GM06990 (cell line): ENCODE results near the genes FAM219A, DCTN3 and C9orf131.

GRCh38 chr9:33256744-33257229 is 7.7 kb downstream of the BAG1 start:
- RRBS, result no CpG with 5 or more reads among the region's 4 CpGs

- RRBS, result no CpG with 5 or more reads among the region's 13 CpGs
Measured at GRCh38 chr9:33348898-33350144, 53.0 kb downstream of the AQP7 start.

DNA sequence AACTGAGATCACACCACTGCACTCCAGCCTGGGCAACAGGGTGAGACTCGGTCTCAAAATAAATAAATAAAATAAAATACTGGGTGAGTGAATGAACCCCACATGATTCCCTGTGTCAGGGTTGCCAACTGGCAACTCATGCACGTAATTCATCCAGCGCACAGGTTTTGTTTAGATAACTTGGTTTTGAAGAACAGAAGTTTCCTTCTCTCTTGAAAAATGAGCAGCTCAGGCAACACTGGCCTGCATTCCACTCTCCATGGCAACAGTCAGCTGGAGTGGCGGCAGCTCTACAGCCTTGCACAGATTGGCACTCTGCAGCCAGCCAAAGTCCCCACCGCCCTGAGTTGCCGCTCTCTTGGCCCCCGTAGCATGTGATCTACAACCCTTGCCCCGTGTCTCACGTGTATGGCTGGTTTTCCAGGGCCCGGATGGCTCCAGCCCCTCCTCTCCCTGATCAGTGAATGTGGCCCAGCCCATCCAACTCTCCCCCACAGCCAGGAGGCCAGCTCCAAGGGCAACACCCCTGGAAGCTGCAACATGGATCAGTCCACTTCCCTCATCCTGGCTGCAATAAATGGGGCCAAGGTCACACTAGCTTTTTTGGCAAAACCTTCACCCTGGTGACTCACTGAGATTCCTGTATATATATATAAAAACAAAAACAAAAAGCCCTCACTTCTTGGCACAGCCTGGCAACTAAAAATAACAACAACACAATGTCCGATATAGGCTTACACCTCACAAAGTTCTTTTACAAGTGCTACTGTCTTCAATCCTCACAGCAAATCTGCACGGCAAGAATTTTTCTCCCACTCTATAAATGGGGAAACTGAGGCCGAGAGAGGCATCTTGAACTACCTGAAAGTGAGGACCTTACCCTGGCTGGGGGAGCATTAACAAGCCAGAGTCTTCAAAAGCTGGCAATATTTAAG is 11.0 kb downstream of the AQP7 start:
- RRBS, result no CpG with 5 or more reads among the region's 13 CpGs

DNA sequence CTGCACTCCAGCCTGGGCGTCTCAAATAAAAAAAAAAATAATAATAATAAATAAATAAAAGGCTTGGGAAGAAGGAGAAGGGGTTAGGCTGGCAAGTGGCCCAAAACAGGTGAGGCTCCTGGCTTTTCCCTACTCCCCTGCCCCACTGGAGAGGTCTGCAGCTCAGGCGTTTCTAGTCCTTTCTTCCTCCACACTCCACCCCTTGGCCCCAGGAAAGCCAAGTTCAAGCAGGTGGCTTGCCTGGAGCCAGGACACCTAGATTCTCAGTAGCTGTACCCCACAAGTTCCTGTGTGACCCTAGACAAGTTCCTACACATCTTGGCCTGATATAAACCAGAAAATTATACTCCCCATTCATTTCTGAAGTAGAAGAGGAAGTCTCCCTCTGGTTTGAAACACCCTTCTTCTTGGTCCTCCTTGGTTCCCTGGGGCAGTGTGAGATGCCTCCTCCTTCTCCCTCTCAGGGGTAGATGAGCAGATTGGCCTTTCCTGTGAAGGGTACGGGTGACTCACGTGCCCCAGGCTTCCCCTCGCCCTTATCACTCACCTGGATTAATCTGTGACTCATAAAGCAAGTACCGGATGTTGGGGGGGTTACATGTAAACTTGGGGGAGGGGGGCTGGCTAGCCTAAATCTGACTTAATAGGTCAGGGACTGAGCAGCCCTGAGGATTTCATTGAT is 10.9 kb upstream of the AQP3 start:
- RRBS, result no CpG with 5 or more reads among the region's 6 CpGs

DNA sequence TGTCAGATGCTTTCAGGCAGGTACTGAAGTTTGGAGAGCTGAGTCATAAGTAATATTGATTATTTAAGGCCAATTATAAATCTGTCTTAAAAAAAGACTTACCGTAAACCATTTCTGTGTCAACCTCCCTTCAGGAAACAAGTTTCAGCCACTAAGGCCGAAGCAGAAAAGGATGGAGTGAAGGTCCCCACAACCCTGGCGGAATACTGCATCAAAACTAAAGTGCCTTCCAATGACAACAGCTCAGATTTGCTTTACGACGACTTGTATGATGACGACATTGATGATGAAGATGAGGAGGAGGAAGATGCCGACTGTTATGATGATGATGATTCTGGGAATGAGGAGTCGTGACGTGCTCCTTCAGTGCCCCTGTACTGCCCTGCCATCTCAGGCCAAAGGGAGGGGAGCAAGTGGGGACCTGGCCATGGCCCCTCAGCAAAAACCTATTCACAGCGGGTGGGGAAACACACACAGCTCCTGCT is 100.0 kb downstream of the UBE2R2 start:
- RRBS, result no CpG with 5 or more reads among the region's 10 CpGs

- RRBS, result no CpG with 5 or more reads among the region's 11 CpGs
Measured at GRCh38 chr9:33917369-33918245, 100.6 kb downstream of the UBE2R2 start.

DNA sequence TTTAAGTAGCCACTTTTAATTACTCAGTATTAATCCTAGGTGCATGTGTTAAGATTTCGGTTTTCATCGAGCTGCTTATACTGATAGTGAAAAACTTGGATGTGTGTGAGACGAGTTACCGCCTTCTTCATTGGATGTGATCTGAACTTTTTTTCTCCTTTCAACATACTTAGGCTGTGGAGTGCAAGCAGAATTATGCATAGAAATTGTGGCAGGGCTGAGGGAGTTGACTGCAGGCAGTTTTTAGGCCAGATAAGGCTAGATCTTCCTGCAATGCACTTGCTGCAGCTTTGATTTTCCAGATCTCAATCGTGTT is 101.2 kb downstream of the UBE2R2 start:
- RRBS, result no CpG with 5 or more reads among the region's 5 CpGs

DNA sequence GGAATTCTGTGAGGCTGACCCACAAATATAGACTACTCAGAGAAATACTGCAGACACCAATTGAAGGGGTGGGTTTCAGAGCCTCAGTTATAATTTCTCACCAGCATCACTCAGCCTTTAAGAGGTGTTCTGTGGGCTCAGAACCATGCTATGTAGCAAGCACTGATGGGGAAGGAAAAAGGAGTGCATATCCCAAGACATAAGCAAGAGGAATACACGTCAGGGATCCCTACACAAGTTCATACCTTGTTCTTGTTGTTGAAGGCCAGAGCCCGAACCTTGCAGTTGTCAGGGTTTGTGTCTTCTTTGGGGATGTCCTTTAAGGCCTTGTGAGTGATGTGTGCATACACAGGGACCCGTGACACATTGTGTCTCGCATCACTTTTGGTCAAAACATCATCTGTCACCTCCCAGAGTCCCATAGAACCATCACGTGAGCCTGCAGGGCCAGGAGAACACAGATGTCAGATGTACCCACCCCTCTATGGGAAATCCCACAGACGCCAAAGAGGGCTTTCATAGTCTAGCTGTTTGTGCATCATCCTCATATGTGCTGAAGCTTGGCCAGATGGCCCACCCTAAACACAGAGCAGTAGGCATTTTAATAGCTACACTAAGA is 28.3 kb downstream of the DCAF12 start:
- RRBS, result no CpG with 5 or more reads among the region's 6 CpGs

DNA sequence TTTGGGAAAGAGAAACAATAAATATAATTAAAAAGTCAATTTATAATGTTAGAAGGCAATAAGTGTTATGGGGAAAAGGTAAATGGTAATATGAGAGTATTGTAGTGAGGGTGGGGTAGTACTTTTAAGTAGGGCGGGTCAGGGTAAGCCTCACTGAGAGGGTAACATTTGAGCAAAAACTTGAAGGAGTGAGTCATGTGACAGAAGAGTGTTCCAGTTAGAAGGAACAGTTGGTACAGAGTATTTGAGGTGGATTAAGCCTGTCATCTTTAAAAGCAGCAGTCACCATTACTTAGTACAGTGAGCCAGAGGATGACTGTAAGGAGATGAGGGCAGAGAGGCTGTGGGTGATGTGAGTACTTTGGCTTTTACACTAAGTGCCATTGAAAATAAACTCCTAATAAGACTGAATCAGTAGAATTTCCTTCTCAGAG is 54.8 kb downstream of the UBAP1 start:
- RRBS, result no CpG with 5 or more reads among the region's 1 CpG

GRCh38 chr9:34290949-34291378 is 38.1 kb downstream of the KIF24 start:
- RRBS, result no CpG with 5 or more reads among the region's 2 CpGs

GRCh38 chr9:34334080-34334867 is 4.9 kb downstream of the NUDT2 start:
- RRBS, result no CpG with 5 or more reads among the region's 3 CpGs

GRCh38 chr9:34458019-34459213 is at the start of gene FAM219A:
Gene FAM219A (minus strand): TSS chr9:34458570.
- RRBS, result 4% methylated on average over 47 of the region's 103 CpGs

DNA sequence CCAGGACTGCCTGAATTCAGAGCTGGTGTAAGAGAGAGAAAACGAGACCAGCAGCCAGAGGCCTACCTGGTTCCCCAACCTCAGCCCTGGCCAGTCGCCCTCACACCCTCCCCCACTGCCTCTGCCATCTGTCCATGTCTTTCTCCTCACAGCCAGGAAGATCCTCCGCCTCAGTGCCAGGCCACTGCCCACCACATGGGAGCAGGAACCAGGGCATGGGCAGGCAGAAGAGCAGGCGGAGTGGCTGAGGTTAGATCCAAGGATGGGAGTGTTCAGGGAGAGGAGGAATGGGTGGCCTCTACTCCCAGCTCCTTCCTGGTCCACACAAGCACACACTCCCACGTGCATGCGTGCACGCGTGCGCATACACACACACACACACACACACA is 18.3 kb downstream of the CNTFR start:
- RRBS, result no CpG with 5 or more reads among the region's 9 CpGs

- RRBS, result 4% methylated on average over 11 of the region's 49 CpGs
Measured at GRCh38 chr9:34619670-34620973, at the start of gene DCTN3. Gene DCTN3 (minus strand): TSS chr9:34620495.

DNA sequence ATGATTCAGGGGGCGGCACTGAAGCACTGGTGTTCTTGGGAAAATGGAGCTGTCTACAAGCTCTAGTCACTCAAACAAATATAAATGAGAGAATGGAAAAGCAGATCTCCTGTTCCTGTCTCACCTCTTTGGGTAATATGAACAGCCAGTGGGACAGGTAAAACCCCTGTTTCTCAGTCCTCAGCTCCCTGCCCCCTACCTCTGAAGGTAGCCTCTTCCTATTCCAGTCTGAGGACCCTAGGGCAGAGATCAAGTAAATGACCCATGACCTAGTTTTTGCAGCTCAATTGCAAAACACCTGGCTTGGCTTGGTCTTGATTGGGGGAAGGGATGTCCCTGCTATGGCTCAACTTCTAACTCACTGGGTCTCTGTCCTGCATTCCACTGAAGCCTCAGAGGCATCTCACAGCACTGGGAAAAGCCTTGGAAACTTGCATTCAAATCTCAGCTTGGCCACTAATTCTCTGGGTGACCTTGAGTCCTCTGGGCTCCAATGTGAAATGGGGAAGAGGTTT is 1.7 kb upstream of the GALT start:
- RRBS, result no CpG with 5 or more reads among the region's 1 CpG

GRCh38 chr9:34986288-34987205 is 3.0 kb upstream of the DNAJB5 start:
- RRBS, result no CpG with 5 or more reads among the region's 12 CpGs

DNA sequence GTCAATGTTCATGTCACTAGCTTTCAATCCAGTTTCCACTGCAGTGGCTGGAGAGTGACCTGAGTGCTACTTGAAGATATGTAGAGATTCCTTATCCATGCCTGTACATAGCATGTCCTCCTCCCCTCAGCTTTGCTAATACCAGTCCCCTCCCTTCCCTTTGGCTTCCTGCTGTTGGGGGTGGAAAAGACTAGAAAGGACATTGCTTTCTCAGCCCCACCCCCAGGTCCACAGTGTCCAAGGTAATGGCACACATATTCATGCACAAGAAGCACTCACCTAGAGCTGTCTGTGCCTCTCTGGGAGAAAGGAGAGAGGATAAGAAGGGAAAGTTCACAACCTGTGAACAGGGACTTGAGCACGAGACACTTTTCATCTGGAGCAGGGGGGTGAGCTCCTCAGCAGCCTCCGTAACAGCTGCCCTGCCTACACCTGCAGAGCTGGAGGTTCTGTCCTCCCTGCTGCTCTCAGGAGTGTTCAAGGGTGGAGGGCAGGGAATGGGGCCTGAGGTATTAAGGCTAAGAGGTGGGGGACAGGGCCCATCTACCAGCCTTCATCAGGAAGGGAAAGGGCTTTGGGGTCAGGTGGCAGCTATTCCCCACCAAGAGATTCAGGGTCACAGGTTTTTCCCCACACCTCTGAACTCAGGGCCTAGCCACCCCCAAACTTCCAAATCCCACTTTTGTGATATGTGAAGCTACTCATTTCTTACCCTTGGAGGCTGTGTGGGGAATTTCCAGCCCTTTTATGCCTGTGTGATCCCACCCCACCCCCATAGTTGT is 8.1 kb downstream of the DNAJB5 start:
- RRBS, result no CpG with 5 or more reads among the region's 2 CpGs

DNA sequence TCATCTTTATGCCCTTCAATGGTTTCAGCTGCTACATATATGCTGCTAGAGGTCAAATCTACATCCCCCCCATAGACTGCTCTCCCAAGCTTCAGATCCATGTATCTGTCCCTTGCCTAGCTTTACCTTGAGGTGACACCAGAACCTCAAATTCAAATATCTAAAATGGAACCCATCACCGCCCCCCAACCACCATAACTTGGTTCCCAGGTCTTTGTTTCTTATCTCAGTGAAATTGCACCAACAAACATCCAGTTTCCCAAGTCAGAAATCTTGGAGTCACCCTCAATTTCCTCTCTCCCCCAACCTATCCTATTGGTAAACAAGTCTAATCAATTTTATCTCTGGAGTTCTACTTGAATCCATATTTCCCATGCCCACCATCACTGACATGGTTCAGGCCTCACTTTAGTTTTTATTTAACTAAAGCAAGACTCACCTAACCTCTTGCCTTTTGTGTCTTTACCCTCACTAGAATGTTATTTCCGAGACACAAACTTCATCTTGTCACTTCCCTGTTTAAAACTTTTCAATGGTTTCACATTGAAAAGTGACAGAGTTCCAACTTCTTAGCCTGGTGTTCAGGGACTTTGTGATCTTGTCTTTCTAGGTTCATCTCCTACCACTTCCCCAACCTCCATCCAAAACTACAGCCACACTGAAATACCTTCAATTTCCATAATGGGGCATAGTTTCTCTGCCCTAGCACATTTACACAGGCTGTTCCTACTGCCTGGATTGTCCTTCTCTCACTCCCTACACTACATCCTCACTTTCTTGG is 2.5 kb upstream of the C9orf131 start:
- RRBS, result no CpG with 5 or more reads among the region's 2 CpGs

GRCh38 chr9:35041985-35042726 is at the start of gene C9orf131:
Gene C9orf131 (plus strand): TSS chr9:35042240.
- RRBS, result no CpG with 5 or more reads among the region's 4 CpGs

GRCh38 chr9:35056551-35057365 is 14.7 kb downstream of the C9orf131 start:
- RRBS, result no CpG with 5 or more reads among the region's 9 CpGs